Mesangial cell (primary cell): ENCODE results near the genes FZD4 and TRIM49C.

DNA sequence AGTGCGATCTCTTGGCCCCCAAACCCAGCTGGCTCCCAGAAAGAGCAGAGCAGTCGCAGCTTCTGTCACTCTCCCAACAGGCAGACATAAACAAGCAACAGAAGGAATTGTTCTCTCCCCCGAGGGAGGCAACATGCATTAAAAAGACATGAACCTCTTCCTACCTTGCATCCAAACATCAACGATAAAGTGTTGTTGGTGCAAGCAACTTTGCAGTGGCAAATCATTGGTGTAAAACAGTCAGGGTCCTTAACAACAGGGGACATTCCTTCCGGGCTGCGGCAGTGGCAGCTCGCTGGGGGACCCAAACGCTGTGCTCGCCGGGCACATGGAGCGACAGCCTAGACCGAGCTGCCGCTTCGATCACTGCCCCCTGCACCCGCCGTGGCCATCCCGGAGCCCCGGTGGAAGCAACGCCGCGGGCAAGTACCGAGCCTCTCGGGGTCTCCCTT lies 907.0 kb downstream of the DLG2 start:
- RAMPAGE, long total RNA, result no peak

GRCh38 chr11:85547293-85548067 lies 79.7 kb downstream of the DLG2 start:
- RAMPAGE, long total RNA, result no peak

DNA sequence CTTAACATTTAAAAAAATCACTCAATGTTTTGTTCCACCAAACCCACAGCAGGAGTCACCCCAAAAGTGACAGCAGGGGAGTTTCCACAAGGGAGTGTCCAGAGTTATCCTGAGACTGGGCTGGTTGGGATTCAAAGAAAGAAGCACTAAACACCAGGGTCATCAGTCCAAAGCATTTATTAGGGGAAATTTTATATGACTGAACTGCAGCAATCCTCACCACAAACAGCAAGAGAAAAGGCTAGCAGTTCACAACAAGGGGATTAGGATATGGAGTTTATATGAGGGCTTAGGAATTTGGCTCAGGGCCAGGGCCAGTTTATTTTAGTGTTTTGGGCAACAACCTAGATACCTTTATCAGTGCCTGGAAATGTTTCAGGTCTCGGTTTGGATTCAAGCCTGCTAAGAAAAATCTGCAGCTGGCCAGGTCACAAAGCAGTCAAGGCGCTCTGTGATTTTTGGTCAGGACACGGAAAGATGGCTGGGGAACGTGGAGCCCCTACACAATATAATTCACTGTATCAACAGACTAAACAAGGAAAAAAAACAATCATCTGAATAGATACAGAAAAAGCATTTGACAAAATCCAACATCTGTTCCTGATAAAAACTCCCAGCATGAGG lies 4.5 kb upstream of the TMEM126A start:
- RAMPAGE, long total RNA, result no peak

DNA sequence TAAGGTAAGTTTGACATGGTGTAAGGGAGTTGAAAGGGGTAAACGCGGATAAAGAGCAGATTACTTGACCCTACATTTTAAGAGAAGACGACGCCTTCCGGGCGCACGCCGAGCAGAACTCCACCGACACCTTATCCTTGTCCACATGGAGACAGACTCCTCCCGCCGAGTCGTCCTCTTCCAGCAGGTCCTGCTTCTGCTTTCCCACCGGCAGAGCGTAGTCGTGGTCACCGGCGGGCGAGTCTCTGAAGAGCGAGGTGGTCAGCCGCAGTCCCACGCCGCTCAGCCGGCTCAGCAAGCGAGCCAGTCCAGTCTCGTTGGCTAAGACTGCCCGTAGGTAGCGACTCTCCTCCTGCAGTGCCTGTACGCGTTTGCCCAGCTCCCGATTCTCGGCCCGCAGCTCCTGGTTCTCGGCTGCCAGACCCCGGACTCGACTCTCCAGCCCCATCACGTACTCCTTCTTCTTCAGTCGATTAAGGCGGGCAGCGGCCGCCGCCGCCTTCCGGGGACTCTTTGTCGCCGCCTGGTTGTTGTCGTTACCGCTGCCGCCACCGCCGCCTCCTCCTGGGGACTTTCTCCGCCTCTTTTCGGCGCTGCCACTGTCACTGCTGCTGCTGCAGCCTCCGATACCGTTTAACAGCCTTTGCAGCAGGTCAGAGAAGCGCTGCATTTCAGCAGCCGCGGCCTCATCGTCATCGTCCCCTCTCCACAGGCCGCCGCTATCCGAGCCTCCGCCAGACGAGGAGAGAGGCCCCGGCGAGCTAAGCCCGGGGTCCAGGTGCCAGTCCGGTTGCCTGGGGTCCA lies 986 bp downstream of the CREBZF start:
- RAMPAGE, long total RNA, result no peak

DNA sequence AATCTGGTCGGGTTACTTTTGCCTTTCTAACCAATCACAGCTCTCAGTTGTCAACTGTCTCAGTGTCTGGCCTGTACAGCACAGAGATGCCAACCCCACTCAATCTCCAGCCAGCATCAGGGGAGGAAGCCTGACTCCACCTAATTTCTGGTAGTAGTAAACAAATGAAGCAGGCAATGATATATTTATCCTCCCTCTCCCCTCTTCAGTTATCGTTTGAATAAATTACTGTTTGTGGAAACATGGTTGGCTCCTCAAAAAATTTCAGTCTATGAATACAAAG lies 253 bp upstream of the CCDC89 start:
- RAMPAGE, long total RNA, result no peak

DNA sequence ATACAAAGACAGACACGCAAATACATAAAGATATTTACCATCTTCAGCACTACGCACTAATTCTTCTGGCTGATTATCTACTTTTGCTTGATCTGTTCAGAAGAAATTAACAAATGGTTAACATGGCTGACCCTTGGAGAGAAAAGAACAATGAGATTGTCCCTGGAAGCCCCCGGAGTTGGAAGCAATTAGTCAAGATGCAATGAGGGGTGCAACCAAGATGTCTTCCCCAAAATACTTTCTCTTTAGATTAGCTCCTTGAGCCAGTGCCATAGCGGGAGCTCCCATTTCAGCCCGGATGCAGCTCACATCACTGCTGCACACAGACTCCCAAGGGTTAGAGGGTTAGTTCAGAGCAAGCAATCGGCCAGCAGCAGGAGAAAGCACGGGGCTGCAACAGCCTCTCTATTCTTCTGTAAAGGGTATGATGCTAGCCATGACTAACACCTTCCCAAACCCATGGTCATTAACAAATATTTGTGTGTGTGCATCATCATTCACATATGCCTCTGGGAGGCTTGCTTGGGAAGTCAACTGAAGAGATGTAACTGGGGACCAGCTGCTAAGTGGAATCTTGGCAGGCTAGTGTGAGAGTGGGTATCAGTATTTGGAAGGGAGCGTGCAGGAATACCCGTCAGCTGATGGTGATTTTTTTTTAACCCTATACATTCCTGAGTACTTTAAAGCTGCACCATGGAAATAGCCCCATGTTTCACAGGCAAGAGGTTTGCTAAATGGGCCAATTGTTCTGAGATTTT lies 32.9 kb upstream of the CCDC89 start:
- RAMPAGE, long total RNA, result no peak

GRCh38 chr11:86025921-86026625 lies 42.8 kb downstream of the PICALM start:
- RAMPAGE, long total RNA, result no peak

- RAMPAGE, long total RNA, result no peak
Observed at GRCh38 chr11:86026630-86027257, 42.1 kb downstream of the PICALM start.

GRCh38 chr11:86261099-86261581 lies 16.6 kb downstream of the EED start:
- RAMPAGE, long total RNA, result no peak

DNA sequence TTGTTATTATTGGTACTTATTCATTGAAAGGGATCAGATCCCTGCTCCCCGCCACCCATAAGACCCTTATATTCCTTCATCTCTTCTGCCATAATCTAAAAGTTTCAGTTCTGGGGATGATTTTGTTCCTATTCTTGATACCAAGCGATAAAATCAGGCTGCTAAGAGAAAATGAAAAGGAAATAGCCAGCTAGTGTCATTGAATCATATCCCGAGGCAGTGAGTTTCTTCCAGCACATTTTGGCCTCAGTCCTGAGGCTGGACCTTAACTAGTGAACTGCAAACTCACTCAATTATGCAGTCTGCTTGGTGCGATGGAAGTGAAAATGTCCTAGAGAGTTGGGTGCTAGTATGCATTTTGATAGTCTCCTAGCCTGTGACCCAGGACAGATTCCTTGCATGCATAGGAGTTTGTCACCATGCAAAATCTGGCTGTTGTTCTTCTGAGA lies 102.8 kb downstream of the CCDC81 start:
- RAMPAGE, long total RNA, result no peak

DNA sequence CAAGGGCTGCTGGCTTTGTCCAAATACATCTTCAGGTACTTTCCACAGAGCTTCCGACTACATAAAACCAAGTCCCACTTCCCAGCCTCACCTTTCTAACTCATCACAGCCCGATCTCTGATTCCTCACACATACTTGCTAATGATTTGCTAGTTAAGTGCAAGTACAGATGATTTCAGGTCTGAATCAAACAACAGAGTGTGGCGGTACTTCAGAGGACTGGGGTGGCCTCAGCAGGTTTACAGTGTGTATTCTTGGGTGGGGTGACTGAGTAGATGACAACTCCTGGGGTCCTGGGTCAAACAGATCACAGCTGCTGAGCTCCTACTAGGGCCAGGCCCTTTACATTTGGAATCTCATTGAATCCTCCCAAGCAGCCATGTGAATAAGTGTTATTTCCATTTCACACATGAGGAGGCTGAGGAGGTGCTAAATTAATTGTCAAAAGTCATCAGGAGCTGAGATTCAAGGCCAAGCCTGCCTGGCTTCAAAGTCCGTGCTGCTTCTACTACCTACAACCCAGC lies 177.2 kb downstream of the CCDC81 start:
- RAMPAGE, long total RNA, result no peak

DNA sequence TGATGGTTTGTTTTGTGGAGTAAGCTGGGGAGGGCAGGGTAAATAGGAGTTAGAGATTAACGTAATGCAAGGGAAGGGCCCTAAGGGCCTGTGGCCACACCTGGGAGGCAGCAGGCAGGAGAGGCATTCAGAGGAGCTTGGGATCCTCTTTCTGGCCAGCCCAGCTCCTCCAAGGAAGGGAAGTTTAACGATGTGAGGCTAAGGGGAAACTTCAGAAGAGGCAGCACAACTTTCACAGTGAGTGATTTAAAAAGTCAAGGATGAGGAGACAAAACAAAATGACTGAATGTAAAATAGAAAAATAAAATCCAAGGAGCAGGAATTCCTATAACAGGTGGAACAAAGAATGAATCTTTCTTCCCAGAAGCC lies 197.1 kb downstream of the CCDC81 start:
- RAMPAGE, long total RNA, result no peak

GRCh38 chr11:86578142-86578924 lies 203.6 kb downstream of the CCDC81 start:
- RAMPAGE, long total RNA, result no peak

DNA sequence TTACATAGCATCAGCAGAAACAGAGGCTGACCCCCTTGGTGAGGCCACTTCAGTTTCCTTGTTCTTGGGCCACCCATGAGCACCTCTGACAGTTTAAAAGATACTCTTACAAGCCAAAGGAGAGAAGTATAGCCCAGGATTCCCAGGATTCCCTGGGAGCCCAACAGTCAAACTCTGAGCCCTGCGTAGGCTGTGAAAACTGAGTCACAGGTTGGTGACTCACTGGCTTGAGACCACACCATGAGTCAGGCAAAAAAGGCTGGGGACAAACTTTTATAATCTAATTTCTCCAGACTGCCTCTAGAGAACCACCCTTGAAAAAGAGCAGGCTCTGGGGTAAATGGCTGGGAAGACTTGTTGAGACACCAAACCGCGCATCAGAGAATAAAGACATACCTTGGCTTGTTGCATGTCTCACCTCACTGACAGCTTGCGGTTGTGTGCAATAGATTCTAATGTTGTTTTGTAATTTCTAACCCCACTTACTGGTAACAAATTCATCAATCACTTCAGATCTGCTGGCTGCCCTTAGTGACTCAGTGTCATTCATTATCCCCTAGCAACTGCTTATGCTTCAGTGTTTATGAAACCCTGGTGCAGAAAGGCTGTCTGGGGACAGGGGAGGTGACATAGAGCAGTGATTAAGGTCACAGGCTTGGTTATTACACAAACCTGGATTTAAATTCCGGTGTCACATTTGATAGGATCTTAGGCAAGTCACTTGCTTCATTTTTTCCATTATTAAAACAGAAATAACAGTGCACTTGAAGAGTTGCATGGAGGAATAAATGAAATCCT lies 56.8 kb upstream of the PRSS23 start:
- RAMPAGE, long total RNA, result no peak

GRCh38 chr11:86816147-86816775 lies 15.9 kb downstream of the PRSS23 start:
- RAMPAGE, long total RNA, result no peak

GRCh38 chr11:86954385-86955463 lies at the start of gene FZD4:
Gene FZD4 (minus strand): TSS chr11:86955395.
- RAMPAGE, long total RNA, result no peak

GRCh38 chr11:90030691-90031381 lies at the start of gene TRIM49C:
Gene TRIM49C (plus strand): TSS chr11:90031106.
- RAMPAGE, long total RNA, result no peak

DNA sequence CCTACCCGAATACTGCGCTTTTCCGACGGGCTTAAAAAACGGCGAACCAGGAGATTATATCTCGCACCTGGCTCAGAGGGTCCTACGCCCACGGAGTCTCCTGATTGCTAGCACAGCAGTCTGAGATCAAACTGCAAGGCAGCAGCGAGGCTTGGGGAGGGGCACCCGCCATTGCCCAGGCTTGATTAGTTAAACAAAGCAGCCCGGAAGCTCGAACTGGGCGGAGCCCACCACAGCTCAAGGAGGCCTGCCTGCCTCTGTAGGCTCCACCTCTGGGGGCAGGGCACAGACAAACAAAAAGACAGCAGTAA lies 197.5 kb upstream of the FAT3 start:
- RAMPAGE, long total RNA, result no peak

DNA sequence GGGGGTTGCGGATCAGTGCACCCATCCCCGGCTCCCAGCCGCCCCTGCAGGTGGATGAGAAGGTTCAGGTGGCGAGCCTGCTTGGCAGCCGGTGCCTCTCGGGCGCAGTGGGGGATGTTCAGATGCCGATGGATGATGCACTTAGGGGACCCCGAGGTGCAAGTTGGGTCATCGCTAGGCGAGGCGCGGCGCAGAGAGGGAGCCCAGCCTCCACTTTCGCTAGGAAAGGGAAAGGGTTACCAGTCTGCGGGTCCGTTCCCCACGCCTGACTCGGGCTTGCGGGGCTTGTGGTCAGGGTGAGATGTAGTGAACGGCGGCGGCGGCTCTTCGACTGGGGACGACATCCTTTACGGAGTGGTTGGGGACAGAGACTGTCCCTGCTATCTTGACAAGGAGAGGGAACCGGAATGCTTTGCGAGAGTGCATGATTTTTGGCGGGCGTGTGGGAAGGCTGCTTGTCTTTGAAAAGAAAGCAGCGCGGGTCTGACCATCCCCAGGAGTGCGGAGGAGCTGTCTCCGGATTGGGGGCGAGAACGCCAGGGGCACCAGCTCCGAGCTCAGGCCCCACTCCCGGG lies 950 bp downstream of the FAT3 start:
- RAMPAGE, long total RNA, result no peak

DNA sequence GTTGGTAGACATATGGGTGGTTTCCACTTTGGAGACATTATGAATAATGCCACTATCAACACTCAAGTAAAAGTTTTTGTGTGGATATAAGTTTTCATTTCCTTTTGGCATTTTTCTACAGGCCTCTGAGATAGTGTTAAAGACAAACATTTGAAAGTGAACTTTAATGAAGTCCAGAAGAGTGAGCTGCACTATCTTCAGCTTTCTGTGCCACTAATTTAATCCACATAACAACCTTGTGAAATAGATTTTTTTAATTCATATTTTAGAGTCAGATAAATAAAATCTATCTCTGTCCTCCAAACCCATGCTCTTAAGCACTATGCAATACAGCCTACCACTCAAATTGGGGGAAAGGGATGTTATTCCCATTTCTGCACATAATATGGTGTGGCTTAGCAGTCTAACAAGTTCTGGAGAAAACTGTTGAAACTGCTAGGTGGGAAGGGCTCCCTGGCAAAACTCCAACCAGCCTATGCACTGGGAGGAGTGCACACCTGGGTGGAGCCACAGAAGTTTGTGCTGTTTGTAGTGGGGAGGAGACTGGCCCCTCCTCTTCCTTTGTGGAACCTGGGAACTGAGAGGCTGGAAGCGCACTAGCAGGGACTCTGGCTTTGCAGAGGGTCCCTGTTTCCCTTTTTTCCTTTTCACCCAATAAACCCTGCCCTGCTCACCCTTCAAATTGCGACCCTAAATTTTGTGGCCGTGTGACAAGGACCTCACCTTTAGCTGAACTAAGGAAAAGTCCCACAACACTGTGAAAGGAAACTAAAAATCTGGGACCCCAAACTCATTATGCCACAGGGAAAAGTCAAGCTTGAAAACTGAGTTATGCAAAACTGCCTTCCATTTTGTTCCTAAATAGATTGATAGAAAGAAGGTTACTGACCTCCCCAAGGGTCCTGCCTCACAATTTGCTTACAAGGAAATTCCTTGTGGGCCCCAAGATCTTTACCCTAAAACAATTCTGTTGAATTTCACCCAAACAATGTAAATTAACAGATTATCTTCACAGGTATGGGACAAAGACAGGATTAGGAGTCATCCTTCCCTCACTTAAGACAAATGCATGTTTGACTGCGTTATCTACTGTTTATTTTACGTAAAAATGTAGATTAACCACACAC lies 81.2 kb downstream of the SLC36A4 start:
- RAMPAGE, long total RNA, result no peak